Aortic smooth muscle cell (primary cell): ENCODE data around the gene MYH9.

- RRBS, result no CpG with 5 or more reads among the region's 8 CpGs
Observed at GRCh38 chr22:35314167-35314582, 14.5 kb downstream of the TOM1 start.

DNA sequence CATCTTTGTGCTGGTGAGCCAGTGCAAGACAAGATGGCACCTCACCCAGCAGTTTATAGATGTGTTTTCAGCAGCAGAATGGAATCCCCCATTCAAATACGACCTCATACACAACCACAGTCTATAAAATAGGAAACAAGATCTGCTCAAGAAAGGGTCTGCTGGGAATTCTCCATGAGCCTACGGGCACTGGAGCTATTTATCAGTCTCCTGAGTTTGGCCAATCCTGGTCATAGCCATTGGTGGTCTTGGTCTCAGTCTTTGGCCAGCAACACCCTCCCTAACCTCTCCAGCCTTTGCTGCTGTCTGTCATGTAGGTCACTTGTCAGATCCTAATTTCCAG is 38.5 kb downstream of the TOM1 start:
- RRBS, result no CpG with 5 or more reads among the region's 2 CpGs

DNA sequence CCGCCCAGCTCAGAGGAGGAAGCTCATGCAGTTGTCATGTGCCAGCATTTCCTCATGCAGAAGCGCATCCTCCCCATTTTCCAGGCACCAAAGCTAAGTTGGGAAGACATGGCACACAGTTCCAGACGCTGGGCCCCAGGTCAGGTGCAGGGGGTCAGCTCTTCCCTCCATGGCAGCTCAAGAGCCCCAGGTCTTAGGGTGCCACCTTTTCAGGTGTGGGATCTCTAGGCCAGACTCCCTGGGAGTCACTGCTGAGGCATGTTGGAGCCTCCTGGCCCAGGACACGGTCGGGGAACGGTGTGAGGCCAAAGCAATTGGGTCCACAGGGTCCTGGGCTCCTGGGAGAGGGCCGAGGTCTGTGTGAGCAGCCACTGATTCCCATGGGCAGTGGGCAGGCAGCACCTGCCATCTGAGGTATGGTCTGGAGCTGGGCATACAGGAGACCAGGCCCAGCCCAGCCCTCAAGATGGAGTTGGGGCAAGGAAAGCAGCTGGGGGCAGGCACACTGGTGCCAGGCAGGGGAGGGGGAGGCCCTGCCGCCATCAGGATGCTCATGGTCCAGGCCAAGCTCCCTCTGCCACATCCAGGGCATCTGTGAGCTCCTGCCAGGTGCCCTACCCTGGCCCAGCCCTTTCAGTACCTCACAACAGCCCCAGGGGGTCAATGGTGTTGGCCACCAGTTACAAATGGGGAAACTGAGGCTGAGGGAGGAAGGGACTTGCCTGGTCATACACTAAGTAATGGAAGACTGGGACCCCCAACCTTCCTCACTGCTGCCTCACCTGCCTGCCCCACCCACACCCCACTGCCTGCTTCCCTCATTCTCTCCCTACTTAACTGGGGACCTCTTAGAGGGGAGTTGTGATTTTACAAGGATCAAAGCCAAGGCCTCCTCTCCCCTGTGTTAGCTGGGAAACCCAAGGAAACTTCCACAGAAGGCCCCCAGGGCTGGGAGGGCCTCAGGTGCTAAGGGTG is 32.1 kb upstream of the HMOX1 start:
- RRBS, result no CpG with 5 or more reads among the region's 8 CpGs

- RRBS, result no CpG with 5 or more reads among the region's 11 CpGs
Observed at GRCh38 chr22:35379831-35380655, 853 bp upstream of the HMOX1 start.

- RRBS, result no CpG with 5 or more reads among the region's 12 CpGs
Observed at GRCh38 chr22:35426237-35427173, 26.6 kb downstream of the MCM5 start.

DNA sequence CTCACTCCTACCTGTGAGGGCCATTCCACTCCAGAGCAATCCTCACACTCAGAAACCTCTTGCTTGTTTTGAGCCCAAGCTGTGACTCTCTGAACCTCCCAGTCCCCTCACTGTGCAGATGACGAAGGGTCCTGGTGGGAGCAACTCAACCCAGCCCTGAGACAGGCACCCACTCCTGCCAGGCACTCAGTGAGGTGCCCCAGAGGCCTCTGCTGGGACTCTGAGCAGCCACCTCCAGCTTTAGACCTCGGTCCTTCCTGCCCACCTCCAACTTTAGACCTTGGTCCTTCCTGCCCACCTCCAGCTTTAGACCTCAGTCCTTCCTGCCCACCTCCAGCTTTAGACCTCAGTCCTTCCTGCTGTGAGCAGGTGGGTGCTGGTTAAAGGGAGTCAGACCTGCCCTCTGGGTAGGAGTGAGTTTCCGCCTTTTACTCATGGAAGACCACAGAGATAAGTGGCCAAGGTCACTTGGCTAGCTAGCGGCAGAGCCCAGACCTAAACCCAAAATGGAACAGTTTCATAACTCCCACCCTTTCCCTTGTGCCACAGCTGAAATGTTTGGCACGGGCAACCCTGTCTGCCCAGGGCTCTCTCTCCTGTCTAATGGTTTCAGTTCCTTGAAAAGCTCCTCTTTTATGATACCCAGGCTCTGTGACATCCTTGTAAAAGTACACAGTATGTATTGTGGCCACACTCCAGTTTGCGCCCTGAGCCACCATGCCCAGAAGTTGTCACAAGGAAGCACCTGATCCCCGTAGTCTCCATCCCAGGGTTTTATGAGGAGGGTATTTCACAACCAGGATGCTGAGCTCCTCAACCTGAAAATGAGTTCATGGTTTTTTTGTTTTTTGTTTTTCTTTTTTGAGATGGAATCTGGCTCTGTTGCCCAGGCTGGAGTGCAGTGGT is 5.3 kb downstream of the MB start:
- RRBS, result no CpG with 5 or more reads among the region's 7 CpGs

DNA sequence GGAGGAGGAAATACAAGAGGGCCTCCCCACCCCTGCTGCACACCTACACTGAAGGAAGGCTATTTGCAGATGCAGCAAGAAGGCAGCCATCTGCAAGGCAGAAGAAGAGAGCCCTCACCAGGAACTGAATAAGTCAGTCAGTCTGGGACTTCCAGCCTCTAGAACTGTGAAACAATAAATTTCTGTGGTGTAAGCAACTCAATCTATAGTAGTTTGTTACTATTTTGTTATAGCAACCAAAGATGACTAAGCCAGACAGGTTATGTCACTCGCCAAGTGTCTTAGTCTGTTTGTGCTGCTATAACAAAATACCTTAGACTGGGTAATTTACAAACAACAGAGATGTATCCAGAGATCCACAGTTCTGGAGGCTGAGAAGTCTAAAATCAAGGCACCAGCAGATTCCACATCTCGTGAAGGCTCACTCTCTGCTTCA is 12.0 kb downstream of the APOL6 start:
- RRBS, result no CpG with 5 or more reads among the region's 2 CpGs

DNA sequence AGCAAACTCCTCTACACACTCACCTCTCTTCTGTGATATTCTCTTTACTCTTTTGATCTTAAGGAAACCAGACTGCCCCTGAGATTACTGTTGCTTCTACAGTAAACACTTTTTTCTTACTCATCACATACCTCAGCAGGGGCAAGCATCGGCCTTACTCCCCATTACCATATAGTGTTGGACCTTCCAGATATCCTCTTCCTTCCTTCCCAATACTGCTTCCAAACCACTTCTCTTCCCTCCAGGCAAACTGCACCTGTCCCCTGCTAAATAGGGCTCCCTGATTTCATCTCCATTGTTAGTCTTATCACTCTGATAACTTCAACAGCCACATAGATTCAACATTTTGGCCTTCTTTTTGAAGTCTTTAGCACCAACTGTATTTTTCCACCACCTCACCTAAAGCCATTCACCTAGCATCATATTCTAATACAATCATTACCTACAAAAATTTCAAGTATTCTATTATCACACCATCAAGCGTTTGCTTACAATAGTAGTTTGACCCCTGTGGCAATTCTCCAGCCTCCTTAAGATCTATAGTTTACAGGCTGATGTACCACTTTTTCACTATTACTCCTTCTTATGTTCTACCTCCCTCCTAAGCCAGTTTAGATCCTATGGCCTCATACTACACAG is 141.1 kb downstream of the RBFOX2 start:
- RRBS, result no CpG with 5 or more reads among the region's 2 CpGs

- RRBS, result no CpG with 5 or more reads among the region's 5 CpGs
Observed at GRCh38 chr22:35995763-35996452, 32.7 kb downstream of the RBFOX2 start.

DNA sequence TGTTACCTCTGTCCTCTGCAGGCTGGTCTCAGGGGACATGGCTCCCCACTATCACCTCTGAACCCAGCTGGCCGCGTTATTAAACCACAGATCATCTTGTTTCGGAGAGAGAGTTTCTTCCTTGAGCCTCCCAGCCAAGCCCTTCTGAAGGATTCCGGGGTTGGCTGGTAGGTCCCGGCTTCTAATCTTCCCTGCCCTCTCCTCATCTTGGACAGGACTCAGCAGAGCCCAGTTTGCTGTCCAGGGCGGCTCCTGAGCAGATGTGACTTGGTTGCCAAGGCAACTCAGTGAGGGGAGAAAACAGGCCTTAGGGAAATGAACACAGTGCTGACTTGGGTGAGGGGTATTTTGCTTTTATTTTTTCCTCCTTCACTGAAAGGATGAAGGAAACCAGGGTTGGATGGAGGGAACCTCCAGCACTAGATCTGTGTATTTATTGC is 13.2 kb downstream of the APOL3 start:
- RRBS, result no CpG with 5 or more reads among the region's 6 CpGs

GRCh38 chr22:36156305-36157446 is 3.9 kb downstream of the APOL3 start:
- RRBS, result 6% methylated on average over 3 of the region's 19 CpGs

GRCh38 chr22:36293080-36293540 is 40.2 kb downstream of the APOL1 start:
- RRBS, result 78% methylated on average over 7 of the region's 13 CpGs

DNA sequence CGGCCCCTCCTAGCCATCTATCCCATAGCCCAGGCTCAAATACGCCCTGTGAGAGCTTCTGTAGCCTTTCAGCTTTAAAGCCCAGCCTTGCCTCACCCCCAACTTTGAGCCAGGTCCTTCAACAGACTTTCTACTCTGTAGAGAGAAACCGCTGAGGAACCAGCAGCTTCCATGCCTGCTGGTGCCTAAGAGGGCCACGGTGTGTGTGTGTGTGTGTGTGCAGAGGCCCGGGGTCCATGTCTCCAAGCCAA is 42.2 kb downstream of the APOL1 start:
- RRBS, result 100% methylated on average over 1 of the region's 5 CpGs

- RRBS, result no CpG with 5 or more reads among the region's 19 CpGs
Observed at GRCh38 chr22:36300602-36301222, 47.8 kb downstream of the APOL1 start.

GRCh38 chr22:36308254-36308703 is 55.3 kb downstream of the APOL1 start:
- RRBS, result no CpG with 5 or more reads among the region's 7 CpGs

- RRBS, result no CpG with 5 or more reads among the region's 29 CpGs
Observed at GRCh38 chr22:36328155-36329186, 59.3 kb downstream of the MYH9 start.

DNA sequence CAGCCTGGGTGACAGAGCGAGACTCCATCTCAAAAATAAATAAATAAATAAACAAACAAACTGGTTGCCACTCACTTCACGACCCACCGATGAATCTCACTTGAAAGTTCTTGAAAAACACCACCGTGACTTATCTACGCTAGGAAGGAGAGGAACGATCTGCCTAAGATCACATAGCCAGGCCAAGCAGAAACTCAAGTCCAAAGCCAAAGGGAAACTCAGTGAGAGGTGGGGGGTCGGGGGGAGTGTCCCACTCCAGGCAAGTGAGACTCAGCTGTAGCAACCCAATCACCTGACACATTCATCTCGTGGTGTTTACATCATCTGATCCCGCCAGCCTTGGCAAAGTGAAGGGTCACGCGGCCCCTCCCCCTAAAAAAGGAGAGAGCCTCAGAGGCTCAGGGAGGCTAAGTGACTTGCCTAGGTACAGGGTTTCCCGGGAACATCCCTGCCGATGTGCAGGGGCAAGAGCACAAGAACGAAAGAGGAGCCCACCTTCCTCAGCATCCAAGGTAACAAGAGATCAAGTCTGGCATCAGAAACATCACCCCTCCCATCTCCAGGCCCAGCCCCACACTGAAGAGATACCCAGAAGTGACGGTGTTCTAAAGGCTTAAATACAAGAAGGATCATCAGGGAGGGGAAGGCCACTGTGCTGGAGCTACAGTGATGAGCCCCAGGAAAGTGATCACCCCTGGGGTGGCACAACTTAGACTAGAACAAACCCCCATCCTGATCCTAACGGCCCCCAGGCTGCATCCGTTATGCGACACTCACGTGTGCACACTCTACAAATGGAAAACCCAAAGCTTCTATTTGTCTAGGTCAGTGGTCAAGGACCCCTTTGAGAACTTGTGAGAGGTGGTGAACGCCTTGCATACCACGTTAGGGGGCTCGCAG is 21.4 kb downstream of the MYH9 start:
- RRBS, result no CpG with 5 or more reads among the region's 22 CpGs

GRCh38 chr22:36367882-36368944 is 19.6 kb downstream of the MYH9 start:
- RRBS, result no CpG with 5 or more reads among the region's 19 CpGs

- RRBS, result under 1% methylated on average over 30 of the region's 57 CpGs
Observed at GRCh38 chr22:36387619-36388051, at the start of gene MYH9. Gene MYH9 (minus strand): TSS chr22:36387967.